ReNcell CX (cell line): ENCODE results near the genes AHSP and ITFG1.

DNA sequence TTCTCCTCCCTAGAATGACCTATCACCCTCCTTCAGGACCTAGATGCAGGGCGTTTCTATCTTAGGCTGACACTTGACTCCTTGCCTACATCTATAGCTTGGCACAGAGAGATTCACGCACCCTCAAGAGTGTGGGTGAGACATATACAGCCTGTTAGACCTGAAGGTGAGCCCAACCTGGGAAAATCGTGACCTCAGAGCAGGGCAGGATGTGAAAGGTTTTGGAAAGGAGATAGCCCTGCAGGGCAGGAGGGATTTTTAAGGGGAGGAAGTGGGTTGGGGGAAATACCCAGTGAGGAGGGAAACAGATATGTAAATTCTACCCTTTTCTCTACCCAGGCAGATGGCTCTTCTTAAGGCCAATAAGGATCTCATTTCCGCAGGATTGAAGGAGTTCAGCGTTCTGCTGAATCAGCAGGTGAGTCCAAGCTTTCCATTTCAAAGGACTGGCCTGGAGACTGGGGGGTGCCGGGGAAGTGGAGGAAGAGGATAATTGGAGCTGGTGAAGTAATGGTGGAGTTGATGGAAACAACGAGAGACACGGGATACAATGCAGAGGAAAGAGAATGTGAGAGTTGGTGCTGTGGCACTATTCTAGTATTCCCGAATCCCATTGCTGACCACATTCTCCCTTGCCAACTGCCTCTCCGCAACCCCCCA lies at the start of gene AHSP:
TSS of gene AHSP (plus strand) at position 104 of the 660 bp plus-strand sequence.
- PRO-cap, result no peak

- PRO-cap, result no peak
Observed at GRCh38 chr16:31700799-31701547, 12.1 kb upstream of the KRBOX5 start.

DNA sequence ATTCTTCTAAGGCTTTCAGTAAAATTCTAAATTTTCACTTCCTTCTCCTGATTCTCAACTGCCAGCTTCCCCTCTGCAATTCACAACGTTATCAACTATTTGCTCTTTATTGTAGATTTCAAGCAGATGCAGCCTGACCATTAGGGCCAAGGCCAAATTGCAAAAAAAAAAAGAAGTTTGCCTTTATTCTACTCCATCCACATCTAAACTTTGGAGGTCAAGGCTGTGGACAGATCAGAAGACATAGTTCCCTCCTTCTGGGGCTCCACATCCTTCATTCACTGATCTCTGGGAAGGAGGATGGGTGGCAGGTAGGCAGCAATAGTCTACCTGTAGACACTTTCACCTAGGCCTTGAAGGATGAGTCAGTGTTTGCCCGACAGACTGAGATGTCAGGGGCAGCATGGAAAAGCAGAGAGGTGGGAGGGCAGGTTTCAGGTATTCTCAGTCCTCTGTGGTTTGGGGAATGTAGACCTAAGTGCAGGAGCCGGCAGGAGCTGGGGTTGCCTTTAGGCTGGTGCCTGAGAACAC lies 11.4 kb upstream of the KRBOX5 start:
- PRO-cap, result no peak

- PRO-cap, result no peak
Observed at GRCh38 chr16:31704155-31704788, 8.8 kb upstream of the KRBOX5 start.

DNA sequence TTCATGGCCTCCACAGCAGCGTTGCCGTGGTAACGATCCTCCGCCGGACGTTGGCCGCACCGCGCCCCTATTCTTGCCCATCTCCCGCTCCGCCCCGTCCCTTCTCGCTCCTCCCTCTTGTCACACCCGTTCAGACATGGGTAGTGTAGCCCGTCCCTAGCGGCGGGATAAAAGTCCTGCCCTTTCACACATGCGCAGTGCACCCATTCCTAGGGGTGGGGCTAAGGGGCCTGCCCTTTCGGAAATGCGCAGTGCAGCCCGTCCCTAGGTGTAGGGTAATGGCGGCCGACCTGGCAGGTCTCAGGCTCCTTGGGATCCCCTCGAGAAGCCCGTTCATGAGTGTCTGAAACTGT lies 849 bp downstream of the TP53TG3D start:
- PRO-cap, result no peak

DNA sequence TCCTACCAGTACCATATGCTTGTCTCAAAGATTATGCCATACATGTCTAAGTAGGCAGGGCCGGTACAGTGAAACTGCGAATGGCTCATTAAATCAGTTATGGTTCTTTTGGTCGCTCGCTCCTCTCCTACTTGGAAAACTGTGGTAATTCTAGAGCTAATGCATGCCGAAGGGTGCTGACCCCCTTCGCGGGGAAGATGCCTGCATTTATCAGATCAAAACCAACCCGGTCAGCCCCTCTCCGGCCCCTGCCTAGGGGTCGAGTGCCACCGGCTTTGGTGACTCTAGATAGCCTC lies 700.6 kb downstream of the TP53TG3F start:
- PRO-cap, result no peak

DNA sequence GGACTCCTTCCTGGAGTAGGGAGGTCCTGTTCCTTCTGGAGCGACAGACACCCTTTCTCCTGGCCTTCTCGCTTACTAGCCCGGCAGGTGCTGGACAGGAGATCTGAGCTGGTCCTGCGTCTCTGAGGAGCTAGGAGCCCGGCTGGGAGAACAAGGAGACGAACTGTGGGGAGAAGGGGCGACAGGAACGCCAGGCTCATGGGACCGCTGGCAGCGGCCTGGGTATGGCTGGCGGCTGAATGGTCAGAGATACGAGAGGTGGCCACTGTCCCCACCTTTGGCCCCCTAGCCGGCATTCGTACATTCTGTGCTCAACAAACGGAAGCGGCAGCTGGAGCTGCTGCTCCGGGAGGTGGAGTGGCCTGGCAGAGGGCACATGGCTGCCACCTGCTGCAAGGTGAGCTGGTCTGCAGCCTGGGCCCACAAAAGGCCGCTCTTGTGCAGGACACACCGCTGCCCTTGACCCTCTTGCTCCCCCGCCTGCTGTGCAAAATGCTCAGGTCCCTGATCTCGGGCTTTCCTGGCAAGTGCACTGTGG lies 2066.7 kb downstream of the TP53TG3F start:
- PRO-cap, result no peak

DNA sequence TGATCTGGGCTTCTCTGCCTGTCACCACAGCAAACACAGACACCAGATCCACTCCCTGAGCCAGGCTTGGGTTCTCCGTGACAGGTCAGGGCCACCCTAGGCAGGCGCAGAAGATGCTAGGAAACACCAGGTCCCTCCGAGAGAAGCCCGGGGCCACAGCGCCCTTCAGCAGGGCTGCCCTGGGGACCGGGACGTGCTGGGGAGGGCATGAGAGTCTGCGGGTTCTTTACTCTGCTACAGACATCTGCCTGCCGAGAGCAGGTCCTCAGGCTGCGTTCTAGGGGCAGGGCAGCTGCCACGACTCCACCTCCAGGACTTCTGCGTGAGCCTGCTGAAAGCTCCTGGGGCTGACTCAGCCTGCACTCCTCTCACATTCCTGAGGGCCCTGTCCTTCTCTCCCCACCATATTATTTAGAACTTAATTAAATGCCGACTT lies 11.5 kb downstream of the MYLK3 start:
- PRO-cap, result no peak

DNA sequence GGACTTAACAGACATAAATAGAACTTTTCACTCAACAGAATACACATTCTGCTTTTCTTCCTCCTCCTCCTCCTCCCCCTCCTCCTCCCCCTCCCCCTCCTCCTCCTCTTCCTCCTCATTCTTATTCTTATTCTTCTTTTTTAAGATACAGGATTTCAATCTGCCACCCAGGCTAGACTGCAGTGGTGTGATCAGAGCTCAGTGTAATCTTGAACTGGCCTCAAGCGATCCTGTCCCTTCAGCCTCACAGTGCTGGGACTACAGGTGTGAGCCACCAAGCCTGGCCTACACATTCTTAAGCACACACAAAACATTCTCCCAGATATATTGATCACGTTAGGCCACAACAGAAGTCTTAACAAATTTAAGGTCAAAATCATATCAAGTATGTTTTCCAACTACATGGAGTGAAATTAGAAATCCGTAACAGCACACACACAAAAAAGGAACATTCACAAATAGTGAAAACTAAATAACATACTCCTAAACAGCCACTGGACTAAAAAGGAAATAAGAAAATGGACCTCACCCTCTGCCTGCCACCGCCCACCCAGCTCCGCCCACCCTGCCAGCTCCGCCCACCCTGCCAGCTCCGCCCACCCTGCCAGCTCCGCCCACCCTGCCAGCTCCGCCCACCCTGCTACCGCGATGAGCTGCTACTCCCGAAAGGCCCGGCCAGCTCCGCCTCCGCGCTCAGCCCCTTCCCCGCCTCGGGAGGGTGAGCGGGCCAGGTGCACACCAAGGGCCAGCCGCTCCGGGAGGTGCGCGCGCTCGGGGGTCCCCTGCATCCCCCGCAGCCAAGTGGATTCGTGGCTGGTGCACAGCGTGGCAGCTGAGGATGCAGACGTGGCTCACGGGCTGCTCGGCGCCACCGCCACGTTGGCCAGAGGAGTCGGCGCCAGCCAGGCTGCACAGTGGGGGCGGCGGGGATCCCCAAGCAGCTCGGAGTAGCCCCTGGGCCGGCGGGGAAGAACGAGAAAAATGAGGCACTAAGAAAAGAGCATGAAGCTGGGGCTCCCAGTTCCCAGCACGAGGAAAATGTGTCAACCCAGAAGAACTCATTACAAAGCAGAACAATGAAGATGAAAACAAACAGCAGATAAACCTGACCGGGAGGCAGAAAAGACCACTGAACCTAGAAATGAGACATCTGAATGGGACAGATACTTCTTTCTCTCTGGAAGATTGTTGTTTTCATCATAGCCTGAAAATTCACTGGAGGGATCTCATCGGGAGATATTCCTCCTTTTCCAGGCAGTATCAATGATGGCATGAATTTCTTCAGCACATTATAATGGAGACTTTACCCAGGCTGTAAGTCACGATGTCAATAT lies 41.1 kb downstream of the C16orf87 start:
- PRO-cap, result bidirectional peak, plus-strand start at position 725 of the sequence, minus-strand start at position 544 of the sequence; bidirectional peak, plus-strand start at position 918 of the sequence, minus-strand start at position 834 of the sequence

DNA sequence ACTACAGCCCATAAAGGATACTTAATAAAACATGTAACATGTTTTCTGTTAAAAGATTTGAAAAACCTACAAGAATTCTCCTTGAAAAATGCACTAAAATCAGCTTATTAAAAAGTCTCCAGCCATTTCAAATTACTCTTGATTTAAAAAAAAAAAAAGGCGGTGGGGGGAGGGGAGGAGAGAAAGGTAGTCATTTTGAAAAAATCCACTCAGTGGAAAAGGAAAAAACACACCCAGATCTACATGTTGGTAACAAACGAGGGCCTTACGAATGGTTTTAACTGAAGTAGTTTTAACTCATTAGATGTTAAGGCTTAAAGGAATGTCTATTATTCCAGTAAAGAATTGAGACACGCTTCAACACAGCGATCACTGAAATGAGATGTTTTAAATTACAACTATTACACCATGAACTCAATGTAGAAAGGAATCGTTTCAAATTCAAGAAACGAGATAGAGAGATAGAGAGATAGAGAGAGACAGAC lies 1.2 kb downstream of the C16orf87 start:
- PRO-cap, result no peak

DNA sequence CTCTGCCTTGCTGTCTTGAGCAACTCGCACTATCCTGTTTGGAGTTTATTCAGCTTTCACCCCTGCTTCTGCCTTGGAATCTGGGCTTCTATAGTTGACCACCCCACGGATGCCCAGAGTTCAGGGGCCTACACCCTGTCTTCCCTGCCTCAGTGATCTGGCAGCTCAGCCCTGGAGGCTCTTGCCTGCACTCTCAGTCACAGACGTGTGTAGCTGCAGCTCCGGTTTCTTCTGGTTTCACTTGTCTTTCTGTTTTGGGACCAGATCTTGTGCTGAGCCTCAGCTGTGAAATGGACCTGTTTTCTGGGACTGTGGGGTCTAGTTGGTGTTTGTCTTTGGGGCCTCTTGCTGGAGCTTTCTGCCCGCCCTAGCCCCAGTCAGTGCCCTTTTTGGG lies 5.8 kb downstream of the GPT2 start:
- PRO-cap, result no peak

- PRO-cap, result no peak
Observed at GRCh38 chr16:46991978-46992412, 18.5 kb upstream of the DNAJA2 start.

DNA sequence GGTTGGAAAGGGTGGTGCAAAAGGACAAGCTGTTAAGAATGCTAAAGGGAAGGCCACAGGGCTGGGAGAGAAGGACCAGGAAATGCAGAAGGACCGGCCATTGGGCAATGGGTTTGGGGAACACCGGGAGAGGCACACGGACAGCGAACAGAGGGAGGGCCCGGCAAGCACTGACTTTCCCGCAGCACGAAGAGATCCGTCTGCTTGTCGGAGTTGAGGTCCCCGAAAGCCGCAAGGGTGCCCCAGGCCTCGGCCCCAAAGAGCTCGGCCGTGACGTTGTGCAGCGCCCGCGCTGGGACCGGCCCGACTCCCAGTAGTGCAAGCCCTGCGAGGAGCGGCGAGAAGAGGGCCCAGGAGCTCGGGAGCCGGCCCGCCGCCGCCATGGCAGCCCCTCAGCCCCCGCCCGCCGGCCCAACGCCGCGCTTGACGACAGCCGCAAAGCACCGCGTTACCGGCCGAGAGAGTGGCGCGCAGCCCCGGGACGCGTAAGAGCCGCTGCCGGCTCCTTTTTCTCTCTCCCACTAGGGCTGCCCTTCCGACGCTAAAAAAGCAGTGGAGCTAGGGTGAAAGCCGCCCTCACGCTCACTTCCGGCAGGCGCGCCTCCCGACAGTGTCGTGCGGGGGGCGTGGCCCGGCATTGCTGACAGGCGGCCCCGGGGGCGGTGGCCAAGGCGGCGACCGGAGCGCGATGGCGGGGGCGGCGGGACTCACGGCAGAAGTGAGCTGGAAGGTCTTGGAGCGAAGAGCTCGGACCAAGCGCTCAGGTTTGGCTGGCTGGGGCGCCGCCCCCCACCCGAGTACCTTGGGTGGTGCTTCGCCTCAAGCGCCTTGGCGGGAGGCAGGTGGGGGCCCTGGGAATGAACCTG lies at the start of gene ITFG1:
TSS of gene ITFG1 (minus strand) at position 401 of the 866 bp plus-strand sequence.
- PRO-cap, result bidirectional peak, plus-strand start at position 675 of the sequence, minus-strand start at position 410 of the sequence

DNA sequence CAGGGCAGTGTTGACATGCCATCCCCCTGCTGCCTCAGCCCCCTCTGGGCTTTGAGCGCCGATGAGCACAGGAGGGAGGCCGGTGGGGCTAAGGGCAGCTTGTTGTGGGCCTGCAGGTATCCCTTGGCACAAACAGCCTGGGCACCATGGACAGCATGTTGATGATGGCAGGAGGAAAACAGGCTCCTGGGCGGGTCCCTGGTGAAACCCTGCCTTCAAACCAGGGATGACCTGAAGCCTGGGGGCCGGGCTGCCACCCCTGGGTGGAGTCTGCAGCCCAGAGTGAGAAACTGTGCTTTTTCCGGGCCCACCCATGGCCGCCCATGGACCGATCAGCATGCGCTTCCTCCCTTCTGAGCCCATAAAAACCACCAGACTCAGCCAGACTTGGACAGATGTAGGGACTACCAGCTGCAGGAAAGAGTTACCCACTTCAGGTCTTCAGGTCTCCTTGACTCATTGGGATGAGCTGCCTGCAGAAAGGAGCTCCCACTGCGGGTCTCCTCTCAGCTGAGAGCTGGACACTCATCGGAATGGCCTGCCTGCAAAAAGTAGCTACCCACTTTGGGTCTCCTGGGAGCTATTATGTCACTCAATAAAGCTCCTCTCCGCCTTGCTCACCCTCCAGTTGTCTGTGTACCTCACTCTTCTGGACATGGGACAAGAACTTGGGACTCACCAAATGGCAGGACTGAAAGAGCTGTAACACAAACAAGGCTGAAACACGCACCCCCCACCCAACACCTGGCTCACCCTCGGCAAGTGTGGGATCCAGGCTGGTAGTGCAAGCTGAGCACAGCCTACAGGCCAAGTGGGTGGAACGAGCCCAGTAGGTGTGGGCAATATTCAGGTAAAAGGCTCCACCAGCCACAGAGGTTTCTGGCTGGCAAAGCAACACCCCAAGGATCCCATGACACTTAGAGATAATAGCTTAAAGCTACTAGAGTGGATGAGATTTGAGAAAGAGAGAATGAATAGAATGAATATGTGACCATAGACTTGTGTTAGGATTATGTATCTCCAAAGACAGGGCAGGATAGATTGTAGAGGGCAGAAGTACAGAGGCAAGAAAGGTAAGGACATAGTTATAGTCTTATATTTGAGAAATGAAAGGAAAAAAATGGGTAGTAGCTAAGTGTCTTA lies 175.9 kb downstream of the PHKB start:
- PRO-cap, result no peak

- PRO-cap, result no peak
Observed at GRCh38 chr16:47663493-47663938, 202.4 kb downstream of the PHKB start.

DNA sequence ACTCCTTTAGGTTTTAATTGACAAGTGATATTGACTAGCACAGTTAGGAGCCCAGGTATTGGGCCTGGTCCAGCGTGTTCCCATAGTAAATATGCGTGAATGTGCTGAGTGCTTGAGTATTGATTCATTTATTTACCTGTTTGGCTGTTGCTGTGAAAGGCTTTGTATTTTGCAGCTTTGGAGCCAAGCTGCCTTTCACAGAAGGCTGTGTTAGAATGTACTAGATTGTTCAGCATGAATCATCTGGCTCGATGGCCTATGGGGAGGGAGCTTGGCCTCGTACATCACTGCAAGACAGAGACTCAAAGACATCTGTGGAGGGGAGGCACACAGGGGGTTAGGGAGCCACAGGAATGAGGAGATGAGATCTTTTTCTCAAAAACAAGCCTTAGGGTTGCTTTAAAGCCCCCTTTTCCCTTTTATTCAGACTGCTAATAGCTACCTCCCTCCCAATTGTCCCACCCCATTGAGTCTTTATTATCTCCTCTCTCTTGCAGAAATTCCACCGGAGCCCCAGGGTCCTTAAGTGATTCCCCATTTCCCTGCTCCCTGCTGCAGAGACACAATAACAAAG lies 307.3 kb downstream of the ABCC12 start:
- PRO-cap, result unidirectional peak, plus-strand start at position 317 of the sequence

DNA sequence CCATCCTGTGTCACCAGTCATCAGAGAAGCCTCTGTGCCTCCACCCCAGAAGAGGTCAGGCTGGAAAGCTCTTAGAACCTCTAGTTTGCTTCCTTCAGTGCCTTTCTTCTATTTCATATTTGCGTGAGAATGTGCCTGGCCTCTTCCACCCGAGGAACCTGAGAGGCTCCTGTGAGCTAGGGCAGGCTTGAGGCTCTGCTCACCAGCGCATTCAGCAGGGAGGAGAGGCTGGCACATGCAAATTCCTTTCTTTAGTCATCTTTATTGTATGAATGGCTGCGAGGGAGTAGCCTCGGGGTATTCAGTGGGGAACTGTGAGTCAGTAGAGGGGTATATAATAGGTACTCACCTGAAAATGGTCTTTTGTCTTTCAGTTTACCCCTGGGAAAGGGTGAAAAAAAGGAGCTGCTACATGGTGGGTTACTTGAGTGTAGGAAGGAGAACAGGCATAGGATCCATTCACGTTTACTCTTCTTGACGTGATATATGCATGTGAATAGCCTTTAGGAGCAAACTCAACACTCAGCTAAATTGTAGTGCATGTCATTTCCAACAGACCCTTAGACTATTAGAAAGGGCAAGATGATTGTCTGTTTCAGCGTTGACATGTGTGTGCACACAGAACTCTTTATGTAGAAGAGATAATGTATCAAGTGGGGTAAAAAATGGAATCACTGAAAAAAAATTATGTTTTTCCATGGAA lies 268.2 kb downstream of the ABCC12 start:
- PRO-cap, result bidirectional peak, plus-strand start at position 270 of the sequence, minus-strand start at position 167 of the sequence

DNA sequence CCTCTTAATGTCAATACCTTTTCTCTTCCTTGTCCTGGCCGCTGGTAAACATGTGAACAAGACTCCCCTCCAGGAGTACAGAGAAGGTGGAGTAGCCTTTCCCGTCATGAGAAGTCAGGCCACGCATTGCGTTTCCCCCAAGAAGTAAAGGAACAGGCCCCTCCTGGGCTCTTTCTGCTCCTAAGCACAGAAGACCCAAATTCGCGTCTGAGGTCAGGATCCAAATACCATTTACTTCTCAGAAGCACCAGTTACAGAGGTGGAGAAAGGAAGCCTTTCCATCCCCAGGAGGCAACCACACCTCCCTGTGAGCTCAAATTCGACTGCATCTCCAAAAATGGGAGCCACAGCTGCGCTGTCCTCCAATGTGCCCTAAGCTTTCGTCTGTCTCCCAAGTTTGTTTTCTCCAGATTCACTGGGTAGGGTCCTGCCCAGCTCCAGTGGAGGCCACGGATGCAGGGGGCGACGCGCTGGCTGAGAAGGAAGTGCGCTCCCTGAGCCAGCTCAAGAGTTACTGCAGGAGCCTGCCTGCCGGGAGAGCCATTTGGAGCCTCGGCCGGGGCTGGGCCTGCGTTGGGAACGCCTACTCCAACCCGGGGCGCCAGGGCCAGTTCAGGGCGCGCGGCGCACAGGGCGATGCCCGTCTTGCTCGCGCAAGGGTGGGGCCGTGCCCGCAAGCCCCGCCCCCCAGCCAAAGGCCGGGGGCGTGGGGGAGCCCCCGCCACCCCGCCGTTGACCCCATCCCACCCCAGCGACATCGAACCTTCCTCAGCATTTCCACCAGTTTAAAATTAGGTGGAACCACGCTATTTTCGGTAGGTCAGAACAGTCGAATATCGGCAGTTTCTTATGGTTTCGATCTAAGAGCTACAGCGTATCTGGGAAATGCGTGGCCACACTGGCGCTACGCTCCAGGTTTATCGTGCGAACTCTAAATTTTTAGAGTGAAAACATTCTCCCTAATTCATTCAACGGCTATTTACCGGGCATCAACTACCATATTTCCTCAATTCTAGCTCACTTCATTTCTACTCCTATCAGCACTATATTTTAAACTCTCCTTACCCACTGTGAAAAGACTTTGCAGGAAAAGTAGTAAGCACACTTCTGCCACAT lies 19.5 kb downstream of the SIAH1 start:
- PRO-cap, result bidirectional peak, plus-strand start at position 780 of the sequence, minus-strand start at position 512 of the sequence

GRCh38 chr16:48366486-48367235 lies 18.6 kb downstream of the SIAH1 start:
- PRO-cap, result no peak

DNA sequence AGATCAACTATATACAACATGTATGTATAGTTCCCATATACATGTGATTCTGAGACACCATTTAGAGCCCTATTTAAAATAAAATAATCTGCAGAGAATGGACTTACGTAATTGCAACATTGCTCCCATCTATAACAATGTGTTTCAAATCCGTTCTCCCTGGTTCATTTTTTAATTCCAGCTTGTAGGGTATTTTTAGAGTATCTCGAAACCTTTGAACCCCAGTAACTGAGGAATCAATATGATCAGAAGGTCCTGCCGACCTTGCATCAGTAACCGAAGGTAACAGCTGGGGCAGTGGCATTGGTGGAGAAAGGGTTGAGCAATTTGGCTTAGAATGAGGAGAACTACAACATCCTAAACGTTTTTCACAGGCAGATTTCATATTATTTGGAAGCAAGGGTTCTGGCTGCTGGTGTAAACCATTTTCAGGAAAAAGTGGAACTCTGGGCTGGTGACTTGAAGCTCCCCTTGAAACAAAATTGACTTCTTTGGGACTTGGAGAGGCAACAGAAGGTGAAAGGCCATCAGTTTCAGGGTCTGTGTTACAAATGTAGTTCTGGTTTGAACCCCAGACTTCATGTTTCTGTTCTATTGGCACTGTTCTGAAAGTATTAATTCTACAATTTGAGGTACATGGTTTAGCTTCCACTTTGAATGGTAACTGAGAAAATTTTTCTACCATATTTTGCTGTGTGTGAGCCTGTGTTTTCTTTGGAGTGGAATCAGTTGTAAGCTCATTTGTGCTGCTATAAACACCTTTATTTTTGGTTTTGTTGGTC lies 49.1 kb downstream of the N4BP1 start:
- PRO-cap, result no peak